Iris pigment epithelial cell (primary cell): ENCODE data around the gene PTPRN2.

GRCh38 chr7:157404796-157405505 is 68.1 kb downstream of the DNAJB6 start:
- RRBS: no CpG with 5 or more reads among the region's 16 CpGs

GRCh38 chr7:157503389-157503712 is 166.5 kb downstream of the DNAJB6 start:
- RRBS: no CpG with 5 or more reads among the region's 2 CpGs

DNA sequence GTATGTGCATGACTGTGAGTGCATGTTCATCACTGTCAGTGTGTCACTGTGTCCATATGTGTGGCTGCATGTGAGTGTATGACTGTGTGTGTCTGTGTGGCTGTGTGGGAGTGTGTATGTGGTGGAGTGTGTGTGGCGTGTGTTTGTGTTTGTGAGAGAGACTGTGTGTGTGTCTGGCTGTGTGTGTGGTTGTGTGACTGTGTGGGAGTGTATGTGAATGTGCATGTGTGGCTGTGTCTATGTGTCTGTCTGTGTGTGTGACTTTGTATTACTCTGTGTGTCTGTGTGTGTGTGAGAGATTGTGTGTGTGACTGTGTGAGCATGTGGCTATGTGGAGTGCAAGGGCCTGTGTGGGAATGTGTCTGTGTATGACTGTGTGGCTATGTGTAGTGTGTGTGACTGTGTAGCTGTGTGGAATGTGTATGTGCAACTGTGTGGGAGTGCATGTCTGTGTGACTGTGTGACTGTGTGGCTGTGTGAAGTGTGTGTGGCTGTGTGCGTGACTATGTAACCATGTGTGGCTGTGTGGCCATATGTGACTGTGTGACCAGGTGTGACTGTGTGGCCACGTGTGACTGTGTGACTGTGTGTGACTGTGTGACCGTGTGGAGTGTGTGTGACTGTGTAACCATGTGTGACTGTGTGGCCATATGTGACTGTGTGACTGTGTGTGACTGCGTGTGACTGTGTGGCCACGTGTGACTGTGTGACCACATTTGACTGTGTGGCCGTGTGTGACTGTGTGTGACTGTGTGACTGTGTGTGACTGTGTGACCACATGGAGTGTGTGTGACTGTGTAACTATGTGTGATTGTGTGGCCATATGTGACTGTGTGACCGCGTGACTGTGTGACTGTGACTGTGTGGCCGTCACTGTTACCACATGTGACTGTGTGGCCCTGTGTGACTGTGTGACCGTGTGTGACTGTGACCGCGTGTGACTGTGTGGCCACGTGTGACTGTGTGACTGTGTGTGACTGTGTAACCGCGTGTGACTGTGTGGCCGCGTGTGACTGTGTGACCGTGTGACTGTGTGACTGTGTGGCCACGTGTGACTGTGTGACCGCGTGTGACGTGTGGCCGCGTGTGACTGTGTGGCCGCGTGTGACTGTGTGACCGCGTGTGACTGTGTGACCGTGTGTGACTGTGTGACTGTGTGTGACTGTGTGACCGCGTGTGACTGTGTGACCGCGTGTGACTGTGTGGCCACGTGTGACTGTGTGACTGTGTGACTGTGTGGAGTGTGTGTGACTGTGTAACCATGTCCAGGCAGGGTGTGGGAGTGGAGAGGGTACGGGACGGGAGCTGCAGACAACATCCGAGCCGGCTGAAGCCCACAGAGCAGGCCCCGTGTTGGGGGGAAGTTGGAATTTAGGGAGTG is 503.0 kb downstream of the DNAJB6 start:
- RRBS: no CpG with 5 or more reads among the region's 40 CpGs

GRCh38 chr7:157851651-157852273 is 515.0 kb downstream of the DNAJB6 start:
- RRBS: no CpG with 5 or more reads among the region's 18 CpGs

DNA sequence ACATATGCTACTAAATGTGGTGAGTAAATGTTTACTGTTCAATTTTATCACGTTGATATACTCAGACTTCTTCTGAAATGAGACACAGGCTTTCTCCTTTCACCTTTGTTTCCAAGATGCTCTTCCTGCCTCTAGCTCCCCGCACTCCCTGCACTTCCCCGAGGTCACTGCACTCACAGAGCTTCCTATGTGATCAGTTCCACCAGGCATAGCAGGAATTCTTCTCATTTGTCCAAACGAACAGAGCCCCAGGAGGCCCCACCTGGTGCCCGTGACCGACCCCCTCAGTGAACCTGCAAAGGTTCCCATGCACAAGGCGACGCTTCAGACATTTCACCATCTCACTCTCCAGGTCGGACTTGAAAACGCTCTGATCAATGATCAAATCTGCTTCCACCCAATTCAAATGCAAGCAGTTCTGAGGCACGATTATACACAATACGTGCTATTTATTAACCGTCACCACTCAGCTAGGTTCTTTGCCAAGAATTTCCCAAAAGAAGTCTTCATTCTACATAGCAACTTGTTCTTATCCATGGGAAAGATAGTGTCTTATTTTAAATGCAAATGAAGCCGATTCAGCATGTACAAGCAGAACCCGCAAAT is 578.7 kb downstream of the PTPRN2 start:
- RRBS: no CpG with 5 or more reads among the region's 15 CpGs

- RRBS: no CpG with 5 or more reads among the region's 22 CpGs
Observed at GRCh38 chr7:158055531-158056526, 531.8 kb downstream of the PTPRN2 start.

DNA sequence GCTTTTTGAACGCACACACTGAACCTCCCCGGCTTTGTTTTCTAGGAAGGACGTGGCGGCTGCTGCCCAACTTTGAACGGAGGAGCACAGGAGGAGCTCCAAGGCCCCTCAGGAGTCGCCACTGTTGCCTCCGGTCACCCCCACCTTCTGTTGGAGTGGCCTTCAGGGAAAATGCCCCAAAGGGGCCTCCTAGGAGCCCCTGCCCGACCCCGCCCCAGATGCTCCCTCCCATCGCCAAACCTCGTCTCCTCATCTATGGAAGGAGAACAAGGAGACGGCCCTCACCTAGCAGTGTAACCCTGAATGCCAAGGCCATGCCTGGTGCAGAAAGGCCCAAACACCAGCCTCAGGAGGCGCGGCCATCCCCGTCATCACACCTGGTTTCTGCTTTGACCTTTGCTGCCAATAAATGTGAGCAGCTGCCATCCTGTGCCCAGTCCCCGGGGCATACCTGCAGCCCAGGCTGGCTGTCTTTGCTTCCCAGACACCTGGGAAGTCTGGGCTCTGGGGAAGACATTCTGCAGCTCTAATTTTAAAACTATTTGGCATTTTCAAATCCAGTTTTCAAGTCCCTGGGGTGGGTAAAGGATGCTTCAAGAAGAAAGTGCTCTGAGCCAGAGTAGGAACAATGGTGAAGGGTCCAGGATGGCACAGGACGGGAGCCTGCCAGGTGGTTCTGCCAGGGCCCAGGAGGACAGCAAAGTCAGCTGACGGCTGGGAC is 318.5 kb downstream of the PTPRN2 start:
- RRBS: no CpG with 5 or more reads among the region's 18 CpGs

DNA sequence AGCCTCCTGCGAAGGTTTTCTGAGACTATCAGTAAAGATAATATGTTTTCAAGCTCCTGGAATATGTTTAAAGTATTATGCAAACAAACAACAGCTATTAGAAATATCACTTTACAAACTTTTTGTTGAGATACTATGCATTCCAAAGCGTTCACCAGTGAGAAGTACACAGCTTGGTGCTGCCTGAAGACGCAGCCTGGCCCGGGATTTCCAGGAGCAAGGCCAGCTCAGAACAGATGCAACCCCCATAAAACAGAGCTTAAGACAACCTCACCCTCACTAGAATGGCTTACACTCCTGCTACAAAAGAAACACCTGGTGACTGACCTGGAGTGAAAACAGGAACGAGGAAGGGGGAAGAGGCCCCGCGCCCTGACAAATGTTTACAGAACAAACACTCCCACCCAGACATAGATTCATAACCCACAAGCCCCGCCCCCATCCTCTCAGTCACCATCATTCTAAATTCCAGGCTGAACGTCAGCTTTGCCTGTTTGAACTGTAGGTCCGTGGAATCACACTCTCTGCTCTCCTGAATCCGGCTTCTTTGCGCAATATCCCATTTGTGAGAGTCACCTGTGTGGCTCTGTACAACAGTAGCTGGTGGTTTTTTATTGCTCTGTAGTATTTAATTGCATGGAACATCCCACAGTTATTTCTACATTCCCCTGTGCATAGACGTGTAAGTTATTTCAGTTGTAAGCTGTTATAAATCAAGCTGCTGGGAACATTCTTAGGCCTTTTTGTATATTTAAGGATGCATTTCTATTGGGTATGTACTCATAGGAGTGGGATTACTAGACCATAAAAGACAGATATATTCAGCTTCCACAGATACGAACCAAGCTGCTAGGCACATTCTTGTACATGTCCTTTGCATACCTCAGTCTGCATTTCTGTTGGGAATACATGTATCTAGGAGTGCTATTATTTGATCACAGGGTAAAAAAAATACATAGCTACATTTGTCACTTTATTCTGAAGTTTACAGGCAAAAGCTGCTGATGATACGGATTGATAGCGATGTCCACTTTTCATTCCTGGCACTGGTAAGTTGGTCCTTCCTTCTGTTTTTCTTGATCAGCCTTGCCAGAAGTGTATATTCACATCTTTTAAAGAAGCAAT is 154.7 kb downstream of the PTPRN2 start:
- RRBS: no CpG with 5 or more reads among the region's 16 CpGs

DNA sequence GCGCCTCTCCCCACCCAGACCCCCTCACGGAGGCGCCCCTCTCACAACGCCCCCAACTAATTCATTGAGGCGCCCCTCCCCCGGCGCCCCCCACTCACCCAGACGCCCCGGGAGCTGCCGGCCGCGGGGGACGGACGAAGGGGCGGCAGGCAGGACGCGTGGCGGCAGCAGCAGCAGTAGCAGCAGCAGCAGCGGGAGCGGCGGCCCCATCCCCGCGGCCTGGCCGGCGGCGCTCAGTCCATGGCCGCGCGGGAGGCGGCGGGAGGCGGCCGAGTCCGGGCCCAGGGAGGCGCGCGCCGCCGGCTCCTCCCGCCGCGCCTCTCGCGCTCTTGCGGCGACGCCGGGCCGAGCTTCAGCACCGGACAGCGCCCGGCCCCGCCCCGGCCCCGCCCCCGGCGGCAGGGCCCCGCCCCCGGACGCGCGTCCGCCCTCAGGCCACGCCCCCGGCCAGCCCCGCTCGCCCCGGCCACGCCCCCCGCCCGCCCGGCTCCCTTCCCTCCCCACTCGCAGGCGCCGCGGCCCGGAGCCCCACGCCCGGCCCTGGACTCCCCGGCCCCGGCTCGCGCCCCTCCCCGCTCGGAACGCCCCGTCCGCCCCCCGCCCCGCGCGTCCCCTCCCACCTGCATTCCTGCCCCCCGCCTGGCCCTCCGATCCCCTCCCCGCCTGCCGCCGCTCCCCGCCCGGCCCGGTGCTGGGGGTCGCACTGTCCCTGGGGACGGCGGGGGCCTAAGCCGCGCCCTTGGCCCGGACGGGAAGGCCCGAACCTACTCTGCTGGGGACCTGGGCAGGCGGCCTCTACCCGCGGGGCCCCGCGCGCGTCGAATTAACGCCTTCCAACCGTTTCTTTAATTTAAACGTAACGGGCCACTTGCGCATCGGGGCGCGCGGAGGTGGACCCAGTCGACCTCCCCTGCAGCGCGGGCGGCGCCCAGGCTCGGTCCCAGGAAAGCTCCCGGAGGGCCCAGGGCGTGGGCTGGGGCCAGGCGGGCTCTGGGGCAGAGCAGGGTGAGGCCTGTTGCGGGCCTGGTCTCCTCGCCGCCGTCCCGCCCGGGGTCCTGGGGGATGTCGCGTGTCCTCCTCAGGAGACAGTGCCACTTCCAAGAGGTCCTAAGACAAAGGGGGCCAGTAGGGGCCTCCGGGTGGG is at the start of gene PTPRN2:
PTPRN2 (minus strand) TSS at position 364 of the 1,144 bp plus-strand sequence.
- RRBS: 6% methylated on average over 46 of the region's 143 CpGs

GRCh38 chr7:158735730-158736376 is 31.2 kb upstream of the NCAPG2 start:
- RRBS: no CpG with 5 or more reads among the region's 15 CpGs

DNA sequence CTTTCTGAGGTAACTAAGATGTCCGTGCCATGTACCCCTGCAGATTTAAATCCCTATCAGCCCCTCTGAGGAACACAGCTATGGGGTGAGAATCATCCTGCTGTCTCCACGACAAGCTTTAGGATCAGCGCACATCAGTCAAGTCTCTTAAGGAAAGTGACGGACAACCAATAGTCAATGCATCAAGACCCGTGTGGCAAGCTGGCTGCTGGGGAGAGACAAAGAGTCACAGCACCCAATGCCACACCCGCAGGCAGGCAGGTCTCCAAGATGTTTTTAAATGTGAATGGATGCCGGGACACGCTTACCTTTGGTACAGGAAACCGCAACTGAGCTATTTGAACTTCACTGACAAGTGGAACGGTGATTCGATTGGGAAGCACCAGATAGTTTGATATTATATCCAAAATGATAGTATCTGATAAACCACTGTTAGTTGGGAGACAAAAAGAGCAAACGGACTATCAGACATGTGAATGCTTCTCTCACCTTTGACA is 61.9 kb downstream of the ESYT2 start:
- RRBS: no CpG with 5 or more reads among the region's 12 CpGs

DNA sequence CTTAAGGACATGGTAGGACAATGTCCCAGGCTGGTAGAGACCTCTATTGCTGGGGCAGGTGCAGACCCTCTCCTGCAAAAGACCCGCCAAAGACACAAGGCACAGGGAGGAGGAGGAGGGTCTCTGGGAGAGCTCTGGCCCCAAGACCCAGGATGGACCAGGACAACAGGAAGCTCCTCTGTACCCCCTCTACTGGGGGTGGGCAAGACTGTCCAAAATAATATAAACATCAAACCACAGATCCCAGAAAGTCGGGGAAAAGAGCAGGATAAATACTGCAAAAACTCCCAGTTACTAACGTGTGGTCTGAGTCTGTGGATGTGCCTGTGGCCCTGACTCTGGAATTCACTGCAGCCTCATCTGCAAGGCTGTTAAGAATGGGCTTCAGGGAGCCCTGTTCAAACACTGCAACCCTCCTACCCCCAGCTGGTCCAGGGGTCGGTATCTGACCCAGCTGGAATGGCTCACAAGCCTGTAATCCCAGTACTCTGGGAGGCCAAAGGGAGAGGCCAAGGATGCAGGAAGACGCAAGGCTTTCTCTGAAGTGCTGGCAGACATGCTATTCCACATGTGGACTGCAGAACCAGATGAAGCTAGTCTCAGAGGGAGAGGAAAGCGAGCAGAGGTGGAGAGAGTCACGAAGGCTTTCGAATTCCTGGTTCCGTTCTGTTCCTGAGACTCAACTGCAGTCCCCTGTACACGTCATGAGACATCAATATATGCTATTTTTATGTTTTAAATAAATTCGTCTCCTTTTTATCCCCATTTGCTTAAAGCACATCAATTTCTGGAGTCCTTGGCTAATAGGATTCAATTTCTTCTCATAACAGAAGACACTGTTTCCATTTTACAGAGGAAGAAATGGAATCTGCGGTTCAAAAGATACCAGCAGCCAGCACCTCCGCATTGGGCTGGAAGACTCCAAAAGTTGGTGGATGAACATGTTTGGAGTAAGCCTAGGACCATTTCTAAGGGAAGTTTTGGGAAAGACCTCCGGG is 45.1 kb downstream of the ESYT2 start:
- RRBS: no CpG with 5 or more reads among the region's 14 CpGs

DNA sequence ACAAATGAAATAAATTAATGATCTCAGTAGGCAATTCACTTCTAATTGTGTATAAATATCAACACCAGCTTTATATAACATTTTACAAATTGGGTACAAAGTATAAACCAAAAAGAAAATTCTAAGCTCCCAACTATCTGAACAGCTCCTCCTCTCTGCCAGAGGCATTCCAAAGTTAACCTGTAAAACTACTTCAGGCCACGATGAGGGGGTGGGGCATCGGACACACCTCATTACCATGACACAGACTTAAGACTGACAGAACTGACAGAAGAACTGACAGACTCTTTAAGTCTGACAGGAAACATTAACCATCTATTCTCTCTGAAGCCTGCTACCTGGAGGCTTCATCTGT is 12.4 kb downstream of the ESYT2 start:
- RRBS: no CpG with 5 or more reads among the region's 2 CpGs

DNA sequence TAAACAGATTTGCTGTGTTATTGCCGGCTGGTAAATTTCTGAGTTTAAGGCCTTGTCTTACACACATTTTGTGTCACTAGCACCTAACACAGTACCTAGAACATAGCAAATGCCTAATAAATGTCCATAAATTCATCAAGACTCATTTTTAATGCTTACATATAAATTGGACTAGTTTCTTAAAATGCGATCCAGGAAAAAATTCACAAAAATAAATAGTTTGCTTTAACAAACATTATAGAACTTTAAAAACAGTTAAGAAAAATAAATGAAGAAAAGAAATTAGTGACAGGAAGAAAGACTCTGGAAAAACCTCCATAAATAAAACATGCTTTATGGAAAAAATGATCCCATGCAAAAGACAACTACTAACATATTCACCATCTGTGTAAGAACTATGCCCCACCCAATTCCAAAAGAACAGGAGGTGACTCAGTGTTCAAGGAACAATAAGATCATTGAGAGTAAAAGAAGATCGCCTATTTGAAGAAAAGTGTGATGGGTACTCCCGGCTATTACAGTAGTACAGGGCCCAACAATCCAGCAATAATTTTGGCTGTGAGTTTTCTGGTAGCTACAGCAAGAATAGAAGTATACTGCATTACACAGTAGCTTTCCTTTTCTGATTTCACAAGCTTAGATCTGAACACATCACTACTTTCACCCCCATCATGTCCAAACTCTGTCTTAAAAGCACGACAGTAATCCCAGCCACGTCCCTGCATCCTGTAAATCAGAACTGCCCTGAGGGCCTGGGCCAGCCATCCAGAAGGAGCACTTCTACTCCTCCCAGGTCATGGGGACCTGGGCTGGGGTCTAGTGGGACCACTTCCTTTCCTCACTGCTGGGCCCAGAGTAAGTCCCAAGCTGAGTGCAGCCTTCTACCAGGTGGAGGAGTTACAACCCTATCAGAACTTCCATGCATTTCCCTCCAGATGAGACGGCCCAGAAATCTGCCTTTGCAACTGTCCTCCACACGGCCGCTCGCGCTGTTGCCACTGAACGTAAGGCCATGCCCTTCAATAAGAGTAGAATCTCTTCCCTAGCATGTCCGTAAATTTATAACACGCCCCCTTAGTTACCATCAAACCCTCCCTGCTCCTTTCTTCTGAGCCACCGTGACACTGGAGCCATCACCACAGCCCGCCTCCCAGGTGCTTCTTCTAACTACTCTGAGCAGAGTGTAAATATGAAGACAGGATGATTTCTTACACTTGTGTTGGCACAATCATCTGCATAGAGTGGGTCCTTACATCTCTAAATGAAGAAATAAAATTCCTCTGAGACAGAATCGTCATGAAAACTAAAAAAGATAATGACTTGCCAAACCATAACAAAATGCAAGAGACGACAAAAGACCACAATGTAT is 8.0 kb downstream of the ESYT2 start:
- RRBS: no CpG with 5 or more reads among the region's 18 CpGs

- RRBS: 2% methylated on average over 51 of the region's 80 CpGs
Observed at GRCh38 chr7:158829586-158830335, 452 bp upstream of the ESYT2 start.

GRCh38 chr7:158867310-158867711 is 11.0 kb downstream of the DYNC2I1 start:
- RRBS: no CpG with 5 or more reads among the region's 14 CpGs

DNA sequence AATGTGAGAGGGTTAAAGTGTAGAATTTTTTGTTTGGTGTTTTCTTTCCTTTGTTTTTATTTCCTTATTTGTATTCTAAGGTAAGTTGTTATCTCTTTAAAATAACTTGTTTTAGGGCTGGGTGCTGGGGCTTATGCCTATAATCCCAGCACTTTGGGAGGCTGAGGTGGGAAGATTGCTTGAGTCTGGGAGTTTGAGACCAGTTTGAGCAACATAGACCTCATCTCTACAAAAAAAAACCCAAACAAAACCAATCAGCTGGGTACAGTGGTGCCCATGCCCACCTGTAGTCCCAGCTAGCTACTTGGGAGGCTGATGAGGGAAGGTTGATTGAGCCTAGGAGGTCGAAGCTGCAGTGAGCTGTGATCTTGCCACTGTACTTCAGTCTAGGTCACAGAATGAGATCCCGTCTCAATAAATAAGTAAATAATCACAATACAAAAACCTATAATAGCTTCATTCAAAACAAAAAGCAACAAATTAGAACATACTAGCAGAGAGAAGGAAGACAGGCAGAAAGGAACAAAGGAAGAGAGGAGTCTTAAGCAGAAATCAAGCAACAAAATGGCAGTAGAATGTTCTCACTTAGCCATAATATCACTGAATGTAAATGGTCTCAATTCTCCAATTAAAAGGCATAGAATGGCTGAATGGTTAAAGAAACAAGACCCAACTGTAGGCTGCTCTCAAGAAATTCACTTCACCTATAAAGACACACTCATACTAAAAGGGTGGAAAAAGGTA is 82.8 kb downstream of the DYNC2I1 start:
- RRBS: no CpG with 5 or more reads among the region's 2 CpGs

DNA sequence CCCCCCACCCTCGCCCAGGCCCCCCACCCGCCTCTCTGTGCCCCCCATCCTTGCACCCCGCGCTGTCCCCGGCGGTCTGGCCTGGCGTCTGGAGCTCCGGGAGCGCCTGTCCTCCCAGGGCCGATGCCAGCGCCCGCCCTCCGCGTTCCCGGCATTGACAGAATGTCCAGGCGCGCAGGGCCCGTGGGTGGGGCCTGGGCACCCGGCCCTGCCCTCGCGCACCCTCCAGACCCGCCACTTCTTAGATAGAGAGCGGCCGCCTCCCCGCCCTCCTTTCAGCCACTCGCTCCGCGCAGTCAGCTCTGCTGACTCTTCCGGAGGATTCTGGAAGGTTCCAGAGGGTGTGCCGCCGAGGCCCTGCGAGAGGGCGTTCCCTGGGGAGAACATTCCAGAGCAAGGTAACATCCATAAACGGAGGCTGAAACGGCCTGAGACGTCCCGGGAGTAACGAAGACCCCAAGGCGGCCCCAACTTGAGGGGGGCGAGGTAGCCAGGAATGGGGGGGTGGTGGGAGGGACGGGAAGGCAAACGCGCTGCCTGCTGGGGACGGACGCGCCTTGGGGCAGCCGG is 117.8 kb downstream of the DYNC2I1 start:
- RRBS: 94% methylated on average over 13 of the region's 47 CpGs

- RRBS: 21% methylated on average over 11 of the region's 36 CpGs
Observed at GRCh38 chr7:159061473-159062072, 83.1 kb downstream of the VIPR2 start.

- RRBS: no CpG with 5 or more reads among the region's 12 CpGs
Observed at GRCh38 chr7:159062462-159062939, 82.2 kb downstream of the VIPR2 start.